Umbilical cord (tissue), 2 donors: ENCODE data around the genes ETV1, AGMO and MEOX2.

- RAMPAGE, long total RNA = no peak
Measured at GRCh38 chr7:8638002-8638339, 204.6 kb downstream of the NXPH1 start.

DNA sequence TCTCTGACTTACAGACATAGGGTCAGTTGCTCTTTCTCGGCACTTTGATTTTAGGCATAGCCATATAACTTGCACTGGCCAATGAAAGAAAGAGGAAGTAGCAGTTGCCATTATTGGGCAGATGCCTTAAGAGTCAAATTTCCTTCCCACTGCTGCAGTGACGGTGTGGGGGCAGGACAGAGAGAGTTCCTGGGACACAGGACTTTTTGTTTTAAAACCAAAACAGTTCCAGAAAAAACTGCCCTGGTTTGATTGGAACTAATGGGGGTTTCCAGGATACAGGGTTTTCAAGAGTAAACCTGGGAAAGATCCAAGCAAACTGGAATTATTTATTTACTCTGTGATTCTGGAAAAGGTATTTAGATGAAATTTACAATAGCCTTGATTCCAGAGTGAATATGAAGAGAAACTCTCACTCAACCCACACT, 26.4 kb downstream of the NDUFA4 start:
- RAMPAGE, long total RNA = no peak

GRCh38 chr7:10940380-10940938, 506 bp upstream of the NDUFA4 start:
- RAMPAGE, long total RNA = no peak

DNA sequence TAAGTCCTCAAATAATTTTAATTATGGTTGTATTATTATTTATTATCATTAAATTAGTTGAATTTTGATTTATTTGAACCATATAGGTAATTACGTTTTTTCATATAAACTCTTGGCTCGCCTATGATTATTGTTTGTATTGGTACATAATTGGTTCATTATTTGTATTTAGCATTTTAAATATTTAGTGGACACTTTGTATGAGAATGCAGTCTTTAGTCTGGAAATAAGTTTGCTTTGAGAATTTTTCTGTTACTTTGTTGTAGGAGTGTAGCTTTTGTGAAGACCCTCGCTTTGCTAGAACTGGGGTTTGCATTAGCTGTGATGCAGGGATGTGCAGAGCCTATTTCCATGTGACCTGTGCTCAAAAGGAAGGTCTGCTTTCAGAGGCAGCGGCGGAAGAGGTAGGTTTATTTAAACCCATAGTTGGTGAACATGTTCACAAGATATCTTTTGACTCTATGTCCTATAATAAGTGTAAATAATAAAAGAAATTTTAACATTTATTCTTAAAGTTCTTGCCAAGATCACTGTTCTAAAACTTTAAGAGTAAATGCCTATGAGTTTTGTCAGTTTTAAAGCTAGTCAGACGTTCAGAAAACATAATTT, 54.8 kb downstream of the PHF14 start:
- RAMPAGE, long total RNA = no peak

- RAMPAGE, long total RNA = no peak
Measured at GRCh38 chr7:11192498-11193830, 219.3 kb downstream of the PHF14 start.

- RAMPAGE, long total RNA = no peak
Measured at GRCh38 chr7:12584870-12585443, 14.4 kb downstream of the SCIN start.

DNA sequence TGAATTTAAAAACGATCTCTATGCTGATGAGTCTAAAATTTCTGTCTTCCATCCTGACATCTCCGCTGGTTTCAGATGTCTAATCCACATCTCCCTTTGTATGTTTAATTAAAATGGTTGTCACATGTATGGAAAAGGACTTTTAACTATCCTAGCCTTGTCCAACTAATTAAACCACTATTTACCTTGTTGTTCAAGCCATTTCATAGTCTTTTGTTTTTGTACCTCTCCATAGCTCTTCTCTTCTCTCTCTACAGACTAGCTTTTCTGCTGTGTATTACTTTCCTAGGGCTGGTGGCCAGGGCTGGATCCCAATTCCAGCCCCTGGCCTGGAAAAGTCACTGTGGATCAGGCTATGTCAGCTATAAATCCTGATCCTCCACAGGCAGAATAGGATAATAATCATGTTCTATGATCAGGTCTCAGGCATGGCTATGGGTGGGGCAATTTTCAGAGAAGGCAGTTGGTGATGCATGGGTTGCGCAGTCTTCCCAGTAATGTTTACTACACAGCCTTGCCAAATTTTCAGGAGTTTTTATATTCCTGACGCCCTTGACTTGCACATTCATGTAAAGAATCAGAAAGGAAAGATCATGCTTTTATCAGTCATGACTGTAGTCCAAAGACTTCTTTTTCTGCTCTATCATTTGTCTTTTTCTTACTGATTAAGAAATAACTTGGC, 31.5 kb downstream of the ARL4A start:
- RAMPAGE, long total RNA = no peak

DNA sequence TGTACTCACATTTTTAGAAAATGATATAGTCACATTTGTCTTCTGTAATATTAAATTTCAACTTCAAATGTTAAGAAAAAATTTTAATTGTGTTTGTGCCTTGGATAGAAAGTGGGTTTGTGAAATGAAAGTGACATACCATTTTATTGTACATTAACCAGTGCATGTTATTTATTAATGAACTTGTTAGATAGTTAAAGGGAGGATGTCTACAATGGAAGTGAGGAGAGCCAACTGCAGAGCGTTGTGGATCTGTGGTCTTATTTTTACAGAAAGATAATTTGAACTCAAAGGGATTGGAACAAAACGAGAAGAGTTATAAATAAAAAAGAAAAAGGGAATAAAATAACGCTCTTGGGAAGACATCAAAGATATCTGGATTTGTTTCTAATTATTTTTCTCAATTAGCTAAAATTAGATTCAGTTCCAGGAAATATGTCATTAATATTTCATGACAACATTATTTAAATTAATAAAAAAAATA, 291.8 kb downstream of the ARL4A start:
- RAMPAGE, long total RNA = no peak

DNA sequence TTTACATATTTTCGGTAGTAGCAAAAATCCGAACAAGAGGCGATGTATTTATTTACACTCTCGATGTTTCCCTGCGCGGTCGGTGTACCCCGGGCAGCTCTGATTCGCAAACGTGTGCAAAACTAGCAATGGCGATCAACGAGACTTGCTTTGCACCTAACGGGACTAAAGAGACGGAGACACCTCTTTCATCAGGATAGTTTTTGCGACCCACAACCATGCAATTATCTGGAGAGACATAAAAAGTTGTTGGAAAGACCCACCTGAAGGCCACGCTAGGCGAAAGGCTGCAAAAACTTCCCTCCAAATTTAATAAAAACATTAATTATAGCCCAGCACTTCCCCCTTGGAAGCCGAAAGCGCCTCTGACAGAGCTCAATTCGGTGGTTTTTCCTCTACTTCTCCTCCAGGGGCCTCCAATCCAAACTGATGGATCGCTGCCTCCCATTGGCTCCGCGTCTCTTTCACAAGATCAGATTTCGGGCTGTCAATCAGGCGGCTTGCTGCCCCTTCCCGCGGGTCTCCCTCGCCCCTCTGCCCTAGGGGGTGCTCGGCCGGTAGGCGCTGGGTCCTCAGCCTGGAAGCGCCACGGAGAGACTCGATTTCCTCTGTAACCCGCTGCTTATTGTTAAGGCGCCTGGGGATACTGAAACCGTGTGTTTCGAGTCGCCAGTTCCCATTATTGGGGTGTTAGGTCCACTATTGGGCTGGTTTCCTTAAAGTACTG, at the start of gene ETV1:
Gene ETV1 (minus strand): TSS at position 367 of the 727 bp plus-strand sequence.
- RAMPAGE, long total RNA = no peak

GRCh38 chr7:14238113-14238425, 248.6 kb upstream of the ETV1 start:
- RAMPAGE, long total RNA = no peak

DNA sequence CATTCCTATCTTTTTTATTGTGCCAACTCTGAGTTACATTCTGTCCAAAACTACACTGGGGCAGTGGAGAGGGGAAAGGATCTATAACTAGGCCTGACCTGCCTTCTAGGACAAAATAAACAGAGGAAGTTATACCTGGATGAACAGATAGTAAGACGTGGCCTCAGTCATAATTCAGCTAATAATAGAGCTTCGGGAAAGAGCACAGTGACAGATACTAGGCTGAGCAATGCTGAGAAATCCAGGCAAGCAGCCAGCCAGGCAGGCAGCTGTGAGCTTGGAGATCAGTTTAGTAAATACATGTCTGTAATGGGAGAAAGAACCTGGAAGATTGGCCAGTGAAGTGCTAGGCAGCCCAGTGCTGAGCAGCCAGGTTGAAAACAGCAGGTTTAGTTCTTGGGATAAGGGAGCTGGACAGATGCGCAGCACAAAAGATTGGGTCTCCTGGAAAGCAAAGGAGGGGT, 141.0 kb downstream of the DGKB start:
- RAMPAGE, long total RNA = no peak

GRCh38 chr7:14780975-14781385, 121.6 kb downstream of the DGKB start:
- RAMPAGE, long total RNA = no peak

GRCh38 chr7:15465134-15465461, 96.7 kb downstream of the AGMO start:
- RAMPAGE, long total RNA = no peak

DNA sequence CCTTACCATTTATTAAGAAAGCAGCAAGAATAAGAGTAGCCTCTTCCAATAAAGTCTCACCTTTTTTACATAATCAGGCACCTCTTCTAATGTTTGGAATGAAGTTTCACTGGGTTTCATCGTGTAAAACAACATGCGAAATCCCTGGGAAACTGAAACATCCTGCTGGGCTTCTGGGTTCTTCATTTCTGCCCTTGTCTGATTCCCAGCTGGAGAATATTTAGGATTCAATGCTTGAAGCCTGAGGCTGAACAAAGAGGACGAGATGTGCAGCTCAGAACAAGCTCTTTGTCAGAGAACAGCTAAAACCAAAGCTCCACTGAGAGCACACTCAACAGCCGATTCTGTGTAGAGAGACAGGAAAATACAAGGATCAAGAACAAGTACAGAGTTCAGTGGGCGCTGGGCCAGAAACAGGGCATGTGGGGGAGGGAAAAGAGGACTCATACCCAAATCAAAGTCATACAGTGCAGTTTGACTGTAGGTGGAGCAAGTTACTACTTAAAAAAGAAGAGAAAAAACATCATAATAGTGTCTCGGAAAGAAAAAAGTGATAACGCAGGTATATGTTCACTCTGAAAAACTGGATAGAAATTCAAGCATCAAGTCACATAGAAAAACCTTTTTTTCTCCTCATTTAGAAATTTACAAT, at the start of gene AGMO:
Gene AGMO (minus strand): TSS at position 356 of the 652 bp plus-strand sequence.
- RAMPAGE, long total RNA = no peak

DNA sequence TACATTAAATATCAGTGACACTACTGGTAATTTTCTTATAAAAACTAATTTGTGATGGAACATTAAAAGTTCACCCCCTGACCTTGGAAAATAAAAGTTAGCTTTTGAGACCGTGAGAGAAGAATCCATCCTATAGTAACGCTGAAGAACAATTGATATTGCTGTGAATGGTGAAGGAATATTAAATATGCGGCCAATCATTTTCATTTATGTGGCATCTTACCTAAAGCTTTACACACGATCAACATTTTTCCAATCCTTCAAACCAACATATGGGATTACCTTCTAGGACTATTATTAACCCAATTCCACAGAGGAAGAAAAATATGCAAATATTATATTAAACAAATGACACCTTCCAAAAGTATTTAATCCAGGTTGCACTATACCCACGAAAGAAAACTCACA, 2.1 kb downstream of the MEOX2 start:
- RAMPAGE, long total RNA = no peak

- RAMPAGE, long total RNA = no peak
Measured at GRCh38 chr7:15686384-15687080, at the start of gene MEOX2. TSS of gene MEOX2 (minus strand) at chr7:15686683.

- RAMPAGE, long total RNA = no peak
Measured at GRCh38 chr7:16129217-16129933, 292.0 kb downstream of the CRPPA start.

- RAMPAGE, long total RNA = no peak
Measured at GRCh38 chr7:16644378-16645610, 760 bp downstream of the ANKMY2 start.

DNA sequence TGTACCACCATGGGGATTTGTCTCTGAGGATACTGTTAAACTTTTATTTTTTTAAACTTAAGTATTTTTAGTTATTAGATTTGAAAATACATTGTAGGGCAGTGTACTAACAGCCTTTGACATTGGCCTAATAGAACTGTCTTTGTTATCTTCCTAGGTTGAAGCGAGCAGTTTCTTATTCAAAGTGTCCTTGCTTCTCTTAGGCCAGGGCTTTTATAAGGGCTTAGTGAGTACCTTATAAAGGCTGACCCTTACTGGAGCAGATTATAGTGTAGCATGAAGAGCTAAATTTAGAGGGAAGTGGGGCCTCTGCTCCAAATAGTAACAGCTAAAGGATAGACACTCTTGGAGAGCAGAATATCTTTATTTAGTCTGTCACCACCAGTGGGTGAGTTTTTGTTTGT, 15.9 kb downstream of the BZW2 start:
- RAMPAGE, long total RNA = no peak

DNA sequence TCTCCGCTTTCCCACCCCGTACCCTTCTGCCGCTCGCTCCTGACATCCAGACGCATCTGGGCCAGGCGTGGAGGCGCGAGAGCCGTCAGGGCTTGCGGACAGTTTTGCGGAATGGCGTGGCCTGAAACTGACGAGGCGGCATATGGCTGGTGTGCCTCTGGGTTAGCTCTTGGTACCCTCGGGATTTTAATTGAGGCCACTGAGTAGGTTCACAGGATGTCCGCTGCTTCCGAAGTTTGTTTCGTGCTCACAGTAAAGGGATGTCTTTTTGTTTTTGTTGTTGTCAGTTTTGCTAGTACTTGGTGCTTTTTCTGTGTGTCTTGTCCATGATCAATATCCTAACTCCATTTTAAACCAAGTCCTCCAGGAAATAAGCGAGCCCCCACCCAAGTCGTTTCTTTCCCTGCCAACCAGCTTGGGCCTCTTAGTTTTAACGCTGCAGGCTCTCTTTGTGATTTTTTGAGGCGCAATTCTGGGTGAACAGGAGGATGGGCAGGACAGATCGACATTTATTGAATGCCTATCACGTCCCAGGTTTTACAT, 854 bp downstream of the TSPAN13 start:
- RAMPAGE, long total RNA = no peak